Smooth muscle cell (in vitro differentiated cells): ENCODE measurements around a stretch of chr5.

- RAMPAGE, long total RNA = no peak
Measured at GRCh38 chr5:148834560-148835045, 8.2 kb downstream of the ADRB2 start.

DNA sequence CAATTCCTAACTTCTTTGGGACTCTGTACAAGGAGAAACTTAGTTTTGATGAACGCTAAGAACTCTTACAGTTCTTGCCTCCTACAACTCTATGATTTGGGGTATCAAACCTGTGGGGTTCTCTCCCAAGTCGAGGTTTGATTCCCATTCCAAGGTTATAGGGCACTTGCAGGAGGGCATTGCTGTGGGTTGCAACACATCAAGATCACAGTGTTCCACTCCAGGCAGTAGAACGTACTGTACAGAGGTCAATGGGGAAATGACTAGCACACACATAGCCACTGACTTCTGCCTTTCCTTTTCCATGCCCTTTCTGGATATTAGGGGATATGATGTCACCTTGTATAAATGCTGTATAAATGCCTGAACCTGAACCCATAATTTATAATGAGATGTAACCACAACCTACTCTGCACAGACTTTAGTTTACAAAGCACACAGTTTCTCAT lies 5.9 kb upstream of the ABLIM3 start:
- RAMPAGE, long total RNA = no peak

DNA sequence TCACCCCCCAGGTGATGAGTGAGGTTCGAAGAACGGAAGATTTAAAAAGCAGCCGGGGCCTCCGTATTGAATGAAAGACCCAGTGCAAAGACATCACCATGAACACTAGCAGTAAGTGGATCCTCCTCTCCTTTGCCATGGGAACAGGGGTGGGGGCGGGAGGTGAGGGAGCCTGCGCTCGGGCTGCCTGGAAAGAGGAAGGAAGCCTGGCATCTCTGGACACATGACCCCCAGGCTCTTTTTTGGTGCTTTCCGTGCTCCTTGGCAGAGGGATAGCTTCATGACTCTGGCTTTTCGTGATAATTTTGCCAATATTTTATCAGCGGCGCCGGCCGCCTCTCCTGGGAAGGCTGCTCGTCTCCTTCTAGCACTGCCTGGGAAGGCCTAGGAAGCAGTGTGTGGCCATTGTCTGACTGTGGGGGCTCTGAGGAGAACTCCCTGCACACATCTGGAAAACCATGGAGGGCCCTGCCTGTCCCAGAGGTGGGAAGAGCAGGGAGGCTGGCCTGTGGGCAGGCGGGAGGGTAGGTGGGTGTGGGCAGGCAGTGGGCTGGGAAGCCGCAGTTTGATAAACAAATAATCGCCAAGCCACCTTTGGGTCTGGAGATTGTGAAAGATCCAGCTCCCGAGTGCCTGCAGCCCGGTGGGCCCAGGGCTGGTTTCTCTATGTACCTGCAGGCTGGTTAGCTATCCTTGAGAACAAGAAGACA lies 860 bp downstream of the ABLIM3 start:
- RAMPAGE, long total RNA = no peak

DNA sequence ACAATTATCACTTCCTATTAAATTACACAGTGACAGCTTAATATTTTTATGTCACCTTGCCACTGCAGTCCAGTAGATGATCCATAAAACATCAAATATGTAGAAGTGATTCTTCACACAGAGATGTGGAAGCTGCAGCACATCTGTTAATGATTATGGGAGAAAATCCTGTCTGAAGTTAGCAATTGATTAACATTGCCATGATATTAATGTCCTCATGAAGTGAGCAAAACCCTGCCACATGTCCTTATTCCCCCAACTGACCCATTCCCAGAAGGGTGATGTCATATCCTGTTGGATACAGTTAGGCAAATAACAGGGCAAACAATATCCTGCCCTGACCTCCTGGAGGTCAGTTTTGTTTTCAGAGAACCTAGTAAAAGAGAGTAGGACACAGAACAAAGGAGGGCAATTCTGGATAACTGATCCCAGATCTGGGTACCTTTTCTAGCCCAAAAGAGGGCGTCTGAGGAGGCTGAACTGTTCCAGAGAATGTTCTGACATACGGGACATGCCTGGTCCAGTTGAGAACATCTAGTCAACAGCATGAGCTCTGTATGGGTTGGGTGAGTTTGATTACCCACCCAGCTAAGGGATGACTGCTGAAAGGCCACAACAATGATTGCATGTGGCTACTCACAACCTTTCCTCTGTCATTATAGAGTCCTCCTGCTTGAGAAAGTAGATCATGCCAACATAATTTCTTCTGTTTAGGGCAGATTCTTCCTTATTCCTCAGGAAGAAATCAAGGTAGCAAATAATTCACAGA lies 11.1 kb downstream of the ABLIM3 start:
- RAMPAGE, long total RNA = no peak

DNA sequence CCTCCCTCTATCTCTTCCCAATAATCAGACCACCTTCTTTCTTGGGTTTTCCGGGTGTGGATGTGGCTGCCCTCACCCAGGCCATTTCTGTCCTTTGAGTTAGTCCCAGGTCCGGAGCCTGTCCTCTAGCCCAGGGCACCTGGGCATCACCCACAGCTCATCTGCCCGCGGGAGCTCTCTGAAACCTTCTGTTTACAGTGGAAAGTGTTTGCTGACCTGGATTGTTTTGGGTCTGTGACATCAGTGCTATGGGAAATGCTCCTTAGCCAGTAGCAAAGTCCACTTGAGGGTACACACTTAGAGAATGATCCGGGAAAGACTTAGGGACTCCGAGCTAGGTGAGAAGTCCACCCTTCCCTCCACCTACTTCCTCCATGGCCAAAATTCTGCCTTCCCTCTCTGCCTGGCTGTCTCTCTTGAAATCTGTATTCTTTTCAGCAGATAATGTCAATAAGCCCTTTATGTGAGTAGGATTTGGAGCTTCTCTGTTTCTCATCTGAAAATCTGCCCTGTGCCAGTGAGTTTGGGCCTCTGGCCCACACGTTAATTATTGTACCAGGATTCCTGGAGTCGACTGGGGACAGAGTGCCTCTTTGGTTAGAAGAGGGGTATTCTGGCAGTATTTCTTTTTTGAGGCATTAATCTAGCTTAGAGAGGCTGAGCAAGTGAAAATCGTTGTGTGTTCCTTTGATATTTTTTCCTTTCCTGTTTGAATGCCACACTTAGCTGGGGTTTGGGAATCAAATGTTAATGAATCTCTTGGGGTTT lies 19.9 kb downstream of the ABLIM3 start:
- RAMPAGE, long total RNA = no peak

- RAMPAGE, long total RNA = no peak
Measured at GRCh38 chr5:149259706-149260721, 11.6 kb upstream of the AFAP1L1 start.

DNA sequence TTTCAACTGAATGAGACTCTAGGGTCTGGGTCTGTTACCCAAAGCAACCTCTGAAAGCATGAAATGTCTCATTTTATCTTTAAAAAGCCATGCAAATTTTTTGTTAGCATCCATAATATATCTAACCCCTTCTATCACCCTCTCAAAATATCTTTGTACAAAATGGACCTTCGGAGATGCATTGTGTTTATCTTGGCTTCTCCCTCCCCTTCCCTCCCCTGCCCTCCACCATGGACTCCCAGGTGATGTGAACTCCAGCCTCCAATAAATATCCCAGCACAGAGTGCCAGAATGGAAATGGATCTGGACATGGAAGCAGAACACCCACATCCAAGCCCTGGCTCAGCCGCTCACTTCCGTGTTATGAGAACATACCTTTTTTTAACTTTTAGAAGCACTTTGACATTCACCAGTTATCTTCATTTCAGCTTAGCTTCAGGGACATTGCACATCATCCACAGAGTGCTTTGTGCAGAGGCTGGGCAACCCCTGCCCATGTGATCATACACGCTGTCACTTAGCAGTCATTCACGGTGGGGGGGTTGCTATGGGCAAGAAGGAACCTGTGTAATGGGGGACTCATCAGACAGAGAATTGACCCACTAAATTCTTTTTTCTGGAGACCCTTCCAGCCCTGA lies 9.1 kb downstream of the AFAP1L1 start:
- RAMPAGE, long total RNA = no peak

GRCh38 chr5:149297103-149298208 lies 25.8 kb downstream of the AFAP1L1 start:
- RAMPAGE, long total RNA = no peak

DNA sequence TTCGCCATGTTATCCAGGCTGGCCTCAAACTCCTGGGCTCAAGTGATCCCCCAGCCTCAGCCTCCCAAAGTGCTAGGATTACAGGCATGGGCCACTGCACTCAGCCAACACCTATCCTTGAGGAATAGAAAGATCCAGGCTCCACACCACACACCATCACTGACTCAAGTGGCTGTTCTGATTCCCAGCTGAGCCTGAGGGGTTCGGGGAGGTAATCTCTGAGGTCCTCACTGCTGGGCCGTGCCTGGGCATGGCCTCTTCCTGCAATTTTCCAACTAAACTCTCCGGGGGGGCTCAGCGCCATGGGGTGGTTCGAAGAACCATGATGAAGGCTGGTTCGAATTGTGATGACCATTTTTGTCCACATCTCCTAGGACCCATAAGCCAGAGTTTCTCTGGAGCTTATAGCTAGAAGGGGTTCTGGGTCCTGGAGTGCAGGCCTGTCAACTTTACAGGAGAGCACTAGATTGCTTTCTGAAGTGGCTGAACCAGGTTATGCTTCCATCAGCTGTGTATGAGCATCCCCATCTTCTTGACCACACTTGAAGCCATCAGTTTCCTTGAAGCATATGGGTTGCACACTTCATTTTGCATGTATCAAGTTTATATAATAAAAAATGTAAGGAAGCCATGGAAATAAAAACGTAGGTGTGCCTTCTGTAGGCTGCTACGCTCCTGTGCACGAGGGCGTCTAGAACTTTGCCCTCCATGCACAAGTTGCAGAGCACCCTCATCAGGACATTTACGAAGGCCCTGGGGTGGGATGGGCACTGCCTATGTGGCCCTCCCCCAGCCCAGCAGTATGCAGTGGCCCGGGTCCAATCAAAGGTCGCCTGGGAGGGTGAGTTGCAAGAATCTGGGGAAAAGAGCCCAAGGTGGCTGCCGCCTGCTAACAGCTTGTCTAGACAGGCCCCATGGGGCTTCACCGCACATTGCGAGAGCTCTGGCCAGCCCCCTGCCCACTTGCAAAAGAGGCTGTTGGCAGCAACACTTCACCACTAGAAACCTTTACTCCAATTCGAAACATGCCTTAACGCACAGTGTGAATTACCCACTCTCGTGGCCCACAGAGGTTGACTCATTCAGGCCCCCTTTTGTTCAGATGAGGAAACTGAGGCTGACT lies 31.3 kb upstream of the IL17B start:
- RAMPAGE, long total RNA = no peak

GRCh38 chr5:149424373-149425154 lies 45.5 kb upstream of the IL17B start:
- RAMPAGE, long total RNA = no peak

- RAMPAGE, long total RNA = no peak
Measured at GRCh38 chr5:149439788-149440370, 60.8 kb upstream of the IL17B start.

DNA sequence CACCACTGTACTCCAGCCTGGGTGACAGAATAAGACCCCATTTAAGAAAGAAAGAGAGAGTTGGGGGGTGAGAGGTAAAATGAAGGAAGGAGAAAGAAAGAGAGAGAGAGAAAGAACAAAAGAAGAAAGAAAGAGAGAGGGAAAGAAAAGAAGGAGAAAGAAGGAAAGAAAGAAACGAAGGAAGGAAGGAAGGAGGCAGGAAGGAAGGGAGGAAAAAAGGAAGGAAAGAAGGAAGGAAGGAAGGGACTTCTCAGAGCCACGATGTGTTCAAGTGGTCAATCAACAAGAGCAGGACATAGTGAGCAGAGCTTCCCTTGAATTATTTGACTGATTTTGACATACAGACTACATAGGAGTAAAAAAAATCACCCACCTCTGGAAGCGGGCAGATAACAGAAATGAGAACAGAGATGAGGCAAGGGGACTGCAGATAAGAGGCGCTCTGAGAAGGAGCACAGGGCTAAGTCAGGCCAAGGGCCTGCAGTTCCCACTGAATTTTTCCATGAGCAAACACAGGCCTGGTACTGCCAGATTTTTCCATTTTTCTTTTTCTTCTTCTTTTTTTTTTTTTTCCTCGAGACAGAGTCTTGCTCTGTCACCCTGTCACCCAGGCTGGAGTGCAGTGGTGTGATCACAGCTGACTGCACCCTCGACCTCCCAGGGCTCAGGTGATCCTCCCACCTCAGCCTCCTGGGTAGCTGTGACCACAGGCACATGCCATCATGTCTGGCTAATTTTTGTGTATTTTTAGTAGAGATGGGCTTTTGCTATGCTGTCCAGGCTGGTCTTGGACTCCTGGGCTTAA lies 77.7 kb upstream of the IL17B start:
- RAMPAGE, long total RNA = no peak

DNA sequence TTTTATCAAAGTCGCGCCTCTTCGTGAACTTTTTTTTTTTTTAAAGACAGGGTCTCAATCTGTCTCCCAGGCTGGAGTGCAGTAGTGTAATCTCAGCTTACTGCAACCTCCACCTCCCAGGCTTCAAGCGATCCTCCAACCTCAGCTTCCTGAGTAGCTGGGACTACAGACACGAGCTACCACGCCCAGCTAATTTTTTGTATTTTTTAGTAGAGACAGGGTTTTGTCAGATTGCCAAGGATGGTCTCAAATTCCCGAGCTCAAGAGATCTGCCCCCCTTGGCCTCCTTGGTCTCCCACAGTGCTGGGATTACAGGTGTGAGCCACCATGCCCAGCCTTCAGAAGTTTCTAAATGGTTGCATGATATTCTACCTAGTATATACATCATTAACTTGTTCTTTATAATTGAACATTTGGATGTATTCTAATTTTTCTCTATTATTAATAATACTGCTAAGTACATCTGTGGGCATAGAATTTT lies 43.8 kb downstream of the CSNK1A1 start:
- RAMPAGE, long total RNA = no peak

DNA sequence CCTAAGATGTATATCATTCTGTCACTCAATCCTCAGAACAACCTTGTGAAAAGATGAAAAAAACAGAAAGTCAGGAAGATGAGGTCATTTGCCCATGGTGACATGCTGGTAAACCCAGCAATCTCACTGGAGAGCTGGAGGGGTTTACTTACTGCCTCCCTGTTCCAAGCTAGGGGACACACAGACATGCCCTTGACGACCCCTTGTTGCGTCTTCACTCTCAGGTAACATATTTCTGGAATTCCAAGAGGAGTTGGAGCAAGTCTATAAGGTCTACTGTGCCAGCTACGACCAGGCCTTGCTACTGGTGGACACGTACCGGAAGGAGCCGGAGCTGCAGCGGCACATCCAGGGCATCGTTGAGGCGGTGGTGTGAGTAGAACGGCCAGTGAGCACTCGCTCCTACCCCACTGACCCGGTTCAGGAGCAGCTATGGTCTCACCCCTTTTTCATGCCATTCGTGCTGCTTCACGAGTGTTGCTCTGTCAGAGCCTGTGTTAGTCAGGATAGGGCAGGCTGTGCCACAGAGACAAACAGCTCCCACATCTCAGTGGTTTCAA lies 28.1 kb downstream of the ARHGEF37 start:
- RAMPAGE, long total RNA = no peak

- RAMPAGE, long total RNA = no peak
Measured at GRCh38 chr5:149640799-149641832, 59.8 kb downstream of the ARHGEF37 start.

DNA sequence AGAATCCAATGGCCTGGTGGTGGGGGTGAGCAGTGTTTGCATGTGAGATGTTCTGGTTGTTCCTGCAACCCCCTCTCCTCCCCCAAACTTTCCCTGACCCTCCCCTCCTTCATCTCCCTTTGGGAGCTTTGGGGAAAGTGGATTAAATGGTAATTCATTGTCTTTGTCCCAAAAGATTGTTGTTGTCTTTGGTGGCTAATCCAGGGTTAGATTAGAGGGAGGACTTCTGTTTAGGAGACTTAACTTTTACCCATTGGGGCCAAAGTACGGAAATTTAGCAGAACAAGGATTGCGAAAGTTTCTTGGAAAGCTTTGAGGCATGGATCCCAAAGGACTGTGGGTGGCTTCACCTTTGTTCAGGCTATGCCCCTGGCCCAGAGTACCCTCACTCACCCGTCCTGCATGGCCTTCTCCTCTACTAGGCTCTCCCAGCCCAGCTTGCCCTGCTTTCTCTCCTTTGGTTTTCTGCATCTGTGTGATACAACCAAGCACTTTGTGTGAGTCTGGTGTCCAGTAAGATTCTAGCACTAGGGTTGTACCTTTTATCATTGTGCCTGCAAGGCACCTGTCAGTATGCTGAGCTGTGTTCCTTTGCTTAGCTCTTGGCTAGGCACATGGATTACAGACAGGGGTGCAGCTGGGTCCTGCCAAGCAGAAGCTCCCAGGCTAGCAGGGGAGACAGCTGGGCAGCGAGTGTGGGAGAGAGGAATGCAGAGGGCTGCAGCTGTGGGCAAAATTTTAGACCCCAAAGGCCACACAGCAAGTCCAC lies 3.1 kb downstream of the PPARGC1B start:
- RAMPAGE, long total RNA = no peak

GRCh38 chr5:149747328-149748339 lies 17.5 kb downstream of the PPARGC1B start:
- RAMPAGE, long total RNA = no peak

DNA sequence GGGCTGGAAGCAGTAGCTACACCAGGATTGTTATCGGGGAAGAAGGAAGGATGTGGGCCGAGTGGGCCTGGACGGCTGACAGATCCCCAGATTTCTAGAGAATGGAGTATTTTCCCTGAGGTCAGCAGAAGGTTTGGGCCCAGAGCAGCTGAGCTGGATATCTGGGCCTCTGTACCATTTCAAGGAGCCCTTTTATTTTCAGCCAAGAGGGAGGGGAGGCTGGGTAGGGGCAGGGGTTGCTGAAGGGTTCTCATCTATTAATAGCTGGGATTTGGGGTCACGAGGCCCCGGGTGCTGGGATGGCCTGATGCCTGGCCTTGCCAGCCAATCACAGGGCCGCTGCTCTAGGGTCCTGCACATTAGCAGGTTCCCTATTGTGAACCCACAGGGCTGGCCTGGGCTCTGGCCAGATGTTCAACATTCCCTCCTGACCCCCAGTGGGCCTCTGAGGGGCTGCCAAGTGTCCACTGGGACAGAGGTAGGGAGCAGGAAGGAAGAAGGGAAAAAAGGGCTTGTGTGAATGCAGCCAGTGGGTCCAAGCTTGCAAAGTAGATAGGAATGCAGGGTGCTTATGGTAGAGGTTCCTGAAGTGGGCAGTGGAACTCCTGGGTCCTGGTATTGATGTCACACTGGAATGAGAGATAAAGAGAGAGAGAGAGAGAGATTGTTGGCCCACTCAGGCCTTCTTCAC lies 52.5 kb downstream of the PPARGC1B start:
- RAMPAGE, long total RNA = no peak

- RAMPAGE, long total RNA = no peak
Measured at GRCh38 chr5:149857327-149858090, 87.1 kb downstream of the PDE6A start.

- RAMPAGE, long total RNA = no peak
Measured at GRCh38 chr5:149872367-149873060, 72.1 kb downstream of the PDE6A start.